ENCODE measurements around the gene MED10.

- PRO-cap: no peak
Observed at GRCh38 chr5:5598448-5599150, 176.1 kb downstream of the ICE1 start.

GRCh38 chr5:6370338-6370764 lies 8.0 kb downstream of the MED10 start:
- PRO-cap: no peak

DNA sequence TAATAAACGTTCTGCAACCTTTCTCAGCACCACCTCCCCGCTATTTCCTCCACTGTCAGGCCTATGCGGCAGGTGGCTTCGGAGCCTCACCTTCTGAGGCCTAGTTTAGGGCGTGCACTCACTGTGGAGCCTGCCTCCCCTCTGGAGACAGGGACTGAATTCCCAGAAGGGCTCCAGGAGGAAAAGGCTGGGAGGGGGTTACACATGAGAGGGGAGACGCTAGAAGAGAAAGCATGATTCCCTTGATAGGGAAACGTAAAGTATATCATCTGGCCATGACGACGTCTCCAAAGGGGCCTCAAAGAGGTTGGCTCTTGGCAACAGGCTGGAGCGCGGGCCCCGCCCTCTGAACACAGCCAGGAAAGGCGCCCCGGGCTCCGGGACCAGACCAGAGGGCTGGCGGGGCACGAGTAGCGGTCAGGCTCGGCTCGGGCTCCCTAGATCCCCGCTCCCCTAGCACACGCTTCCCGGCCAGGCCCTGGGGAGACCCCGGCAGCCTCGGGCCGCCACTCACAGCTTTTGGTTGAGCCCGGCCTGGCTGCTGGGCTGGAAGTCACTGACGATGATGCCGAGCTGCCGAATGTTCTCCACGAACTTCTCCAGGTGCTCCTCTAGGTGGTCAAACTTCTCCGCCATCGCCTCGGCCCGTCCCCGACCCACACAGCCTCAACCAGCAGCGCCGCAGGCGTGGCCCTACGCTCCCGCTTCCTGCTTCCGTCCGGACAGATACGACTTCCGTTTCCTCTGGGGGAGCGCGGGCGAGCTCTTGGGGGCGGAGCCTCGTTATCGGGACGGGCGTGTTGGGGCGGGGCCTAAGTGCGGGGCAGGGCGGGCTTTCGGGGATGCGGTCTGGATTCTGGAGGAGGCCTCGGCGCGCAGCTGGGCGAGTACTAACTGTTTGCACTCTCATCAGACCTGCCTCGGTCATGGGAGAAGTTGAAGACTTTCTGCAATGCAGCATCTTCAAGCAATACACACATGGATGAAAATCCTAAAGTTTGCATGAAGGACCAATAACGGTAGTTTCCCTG lies at the start of gene MED10:
Gene MED10 (minus strand): TSS at position 700 of the 1,031 bp plus-strand sequence.
- PRO-cap: unidirectional peak, plus-strand start at position 349 of the sequence; unidirectional peak, plus-strand start at position 391 of the sequence; bidirectional peak, plus-strand start at position 852 of the sequence, minus-strand start at position 653 of the sequence

GRCh38 chr5:6449042-6449679 lies 502 bp downstream of the UBE2QL1 start:
- PRO-cap: no peak

DNA sequence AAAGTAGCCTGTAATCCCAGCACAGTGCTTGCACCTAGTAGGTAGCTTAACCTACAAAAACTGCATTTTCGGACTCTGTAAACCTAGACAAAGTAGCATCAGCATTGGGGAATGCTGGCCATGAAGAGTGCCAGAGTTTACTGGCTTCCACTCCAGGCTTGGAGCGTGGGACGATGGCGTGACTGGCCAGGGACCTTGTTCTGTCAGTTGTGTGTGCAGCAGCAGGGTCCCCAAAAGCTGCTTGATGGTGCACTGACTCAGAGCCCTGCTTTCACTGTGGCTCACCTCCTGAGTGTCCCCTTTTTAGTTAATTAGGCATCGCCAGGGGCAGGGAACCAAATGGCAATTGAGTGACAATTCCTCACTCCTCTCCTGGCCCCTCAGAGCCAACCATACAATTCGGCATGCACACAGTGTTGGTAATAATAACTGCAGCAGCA lies 4.0 kb downstream of the UBE2QL1 start:
- PRO-cap: no peak

GRCh38 chr5:6492179-6492808 lies 43.6 kb downstream of the UBE2QL1 start:
- PRO-cap: no peak

DNA sequence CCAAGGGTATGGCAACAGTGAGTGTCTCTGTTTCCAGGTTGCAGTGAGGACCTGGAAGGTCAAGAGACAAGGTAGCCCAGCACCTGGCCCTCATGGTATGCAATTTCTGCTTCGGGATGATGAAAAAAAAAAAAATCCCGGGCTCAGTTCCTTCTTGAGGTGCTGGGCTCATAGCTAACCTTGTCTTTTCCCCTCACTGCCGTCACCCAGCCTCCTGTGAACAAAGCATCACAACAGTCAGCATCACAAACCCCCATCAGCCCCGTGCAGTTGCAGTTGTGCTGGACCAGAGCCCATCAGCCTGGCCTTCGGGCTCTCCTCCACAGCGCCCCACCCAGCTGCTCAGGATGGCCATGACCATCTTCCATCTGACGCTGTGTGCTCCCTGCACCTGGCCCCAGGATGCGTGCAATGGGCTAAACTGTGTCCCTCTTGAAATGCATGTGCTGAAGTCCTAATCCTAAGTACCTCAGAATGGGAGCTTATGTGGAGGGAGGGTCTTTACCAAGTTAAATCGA lies 48.2 kb downstream of the NSUN2 start:
- PRO-cap: no peak

GRCh38 chr5:7250495-7251120 lies 145.3 kb upstream of the ADCY2 start:
- PRO-cap: unidirectional peak, minus-strand start at chr5:7250761

GRCh38 chr5:9060540-9060862 lies 485.4 kb downstream of the SEMA5A start:
- PRO-cap: no peak

DNA sequence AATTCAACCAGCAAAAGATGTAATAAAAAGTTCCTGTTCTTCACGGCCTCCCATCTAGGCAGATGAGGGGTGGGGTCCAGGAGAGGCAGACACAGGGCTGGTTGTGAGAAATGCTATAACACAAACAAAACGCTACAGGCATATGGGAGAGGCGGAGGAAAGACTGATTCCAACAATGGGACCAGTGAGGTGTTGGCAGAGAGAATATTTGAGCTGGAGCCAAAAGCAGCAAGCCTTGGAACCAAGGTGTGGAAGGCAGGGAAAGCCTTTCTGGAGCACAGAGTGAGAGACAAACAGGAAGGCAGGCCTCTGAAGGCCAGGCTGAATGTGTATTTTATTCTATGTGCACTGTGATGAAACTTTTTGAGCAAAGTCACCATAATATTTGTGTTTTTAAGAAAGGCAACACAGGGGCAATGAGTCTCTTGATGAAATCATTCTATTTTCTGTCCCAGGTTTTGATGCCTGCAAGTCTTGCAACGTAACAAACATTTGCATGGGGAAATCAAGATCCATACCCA lies 2.9 kb downstream of the ATPSCKMT start:
- PRO-cap: no peak

DNA sequence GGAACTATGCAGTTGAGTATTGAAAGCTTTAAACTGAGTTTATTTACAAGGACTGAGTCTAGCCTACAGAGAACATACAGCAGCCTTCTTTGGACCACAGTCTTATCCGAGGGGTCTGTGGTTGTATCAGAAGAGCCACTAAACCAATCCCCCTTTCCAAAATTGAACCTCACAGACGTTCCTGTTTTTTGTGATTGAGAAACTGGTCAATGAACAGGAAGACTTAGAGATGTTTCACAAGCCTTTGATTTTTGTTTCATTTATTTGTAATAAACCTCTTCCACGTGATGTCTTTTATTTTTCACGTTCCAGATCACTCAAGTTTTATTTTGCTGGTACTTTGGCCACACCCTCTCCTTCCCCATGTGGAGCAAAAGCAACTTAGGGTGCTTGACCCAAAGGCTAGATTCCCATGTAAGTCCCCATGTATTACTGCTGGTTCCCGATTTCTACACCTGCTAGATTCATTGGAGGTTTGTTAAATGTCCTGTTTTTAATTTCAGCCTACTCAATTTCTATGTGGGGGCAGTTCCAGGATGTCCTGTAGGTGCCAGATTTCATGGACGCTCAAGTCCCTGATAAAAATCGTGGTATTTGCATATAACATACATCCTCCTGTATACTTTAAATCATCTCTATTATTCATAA lies 16.1 kb downstream of the CCT5 start:
- PRO-cap: no peak

- PRO-cap: bidirectional peak, plus-strand start at chr5:10289619, minus-strand start at chr5:10289495
Observed at GRCh38 chr5:10289299-10289752, 18.4 kb downstream of the CMBL start.

GRCh38 chr5:10377889-10378609 lies 24.6 kb downstream of the MARCHF6 start:
- PRO-cap: no peak

DNA sequence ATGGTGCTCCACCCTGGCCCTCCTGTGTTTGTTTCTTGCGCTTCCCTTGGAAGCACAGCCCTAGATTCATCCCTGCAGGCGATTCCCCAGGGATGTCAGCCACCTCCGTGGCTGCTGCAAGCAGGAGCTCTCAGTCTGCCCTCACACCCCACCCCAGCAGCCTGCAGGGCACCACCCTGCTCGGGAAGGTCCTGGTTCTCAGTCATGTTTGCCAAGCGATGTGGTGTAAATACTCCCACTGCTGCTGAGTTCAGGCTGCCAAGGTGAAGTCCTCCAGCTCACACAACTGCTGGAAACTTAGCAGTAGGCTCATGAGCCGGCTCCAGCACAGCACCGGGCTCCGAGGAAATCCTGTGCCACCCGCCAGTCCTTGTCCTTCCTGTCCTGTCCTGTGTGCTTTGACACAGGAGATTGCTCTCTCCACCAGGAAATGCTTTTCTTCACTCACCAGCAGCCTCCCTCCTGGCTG lies 16.2 kb downstream of the ROPN1L start:
- PRO-cap: no peak

DNA sequence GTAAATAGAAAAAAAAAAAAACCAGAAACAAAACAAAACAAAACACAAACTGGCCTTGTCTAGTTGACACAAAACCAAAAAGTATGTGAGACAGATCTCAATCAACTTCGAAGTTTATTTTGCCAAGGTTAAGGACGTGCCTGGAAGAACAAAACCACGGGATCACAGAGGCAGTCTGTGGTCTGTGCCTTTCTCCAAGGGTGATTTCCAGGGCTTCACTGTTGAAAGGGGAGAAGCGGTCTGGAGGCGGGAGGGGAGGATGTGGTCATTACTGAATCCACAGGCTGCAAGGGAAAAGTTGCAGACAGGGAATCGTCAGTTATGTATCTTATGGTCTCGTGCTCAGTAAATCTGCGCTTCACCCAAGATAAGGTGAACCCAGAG lies 25.6 kb downstream of the ROPN1L start:
- PRO-cap: no peak

- PRO-cap: unidirectional peak, minus-strand start at chr5:10595939
Observed at GRCh38 chr5:10595833-10596137, 31.9 kb downstream of the ANKRD33B start.

DNA sequence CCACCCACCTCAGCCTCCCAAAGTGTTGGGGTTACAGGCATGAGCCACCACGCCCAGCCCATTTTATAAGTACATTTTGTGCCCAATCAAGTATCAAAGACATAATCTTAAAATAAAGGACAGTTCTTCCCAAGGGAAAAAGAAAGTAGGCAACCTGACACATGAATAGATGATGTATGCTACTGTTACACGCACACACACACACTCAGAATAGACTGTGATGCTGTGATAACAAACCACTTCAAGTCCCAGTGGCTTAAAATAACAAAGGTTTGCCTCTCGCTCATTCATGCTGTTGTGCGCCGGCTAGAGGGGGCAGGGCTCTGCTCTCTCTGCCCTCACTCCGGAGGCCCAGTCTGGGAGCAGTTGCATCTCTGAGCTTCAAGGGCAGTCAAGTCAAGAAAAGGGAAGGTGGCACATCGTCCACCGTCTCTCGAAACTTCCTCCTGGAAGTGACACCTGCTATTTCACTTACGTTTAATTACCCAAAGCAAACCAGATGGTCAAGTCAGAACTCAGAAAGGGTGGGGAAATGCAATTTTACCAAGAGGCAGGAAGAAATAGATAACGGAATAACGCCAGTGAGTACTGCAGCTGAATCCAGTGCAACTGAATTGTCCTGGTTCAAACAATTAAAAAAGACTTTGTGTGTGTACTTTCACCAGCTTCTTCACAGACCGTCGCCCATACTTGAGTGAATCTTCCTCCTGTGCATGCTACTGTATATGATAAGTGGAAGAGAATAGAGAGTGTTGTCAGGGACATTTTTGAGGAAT lies 43.3 kb downstream of the ANKRD33B start:
- PRO-cap: no peak

DNA sequence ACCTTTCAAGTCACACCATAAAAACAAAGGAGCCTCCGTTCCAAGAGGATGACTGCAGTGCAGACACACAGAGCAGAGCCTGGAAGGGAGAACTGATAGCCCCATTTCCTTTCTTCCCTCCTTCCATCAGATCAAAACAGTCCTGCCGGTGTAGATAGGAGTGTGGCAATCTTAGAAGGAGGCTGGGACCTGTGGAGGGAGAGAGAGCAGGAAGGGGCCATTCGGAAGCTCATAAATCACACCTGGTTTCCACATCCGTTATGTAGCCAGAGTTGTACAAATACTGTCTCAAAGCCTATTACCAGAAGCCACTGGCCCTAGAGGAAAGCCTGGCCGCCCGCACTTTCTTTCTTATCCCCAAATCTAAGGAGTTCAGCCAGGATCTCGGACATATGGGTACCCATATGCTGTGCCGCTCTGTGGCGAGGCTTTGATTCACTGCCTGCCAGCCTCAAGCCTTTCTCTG lies 26.9 kb downstream of the DAP start:
- PRO-cap: no peak

DNA sequence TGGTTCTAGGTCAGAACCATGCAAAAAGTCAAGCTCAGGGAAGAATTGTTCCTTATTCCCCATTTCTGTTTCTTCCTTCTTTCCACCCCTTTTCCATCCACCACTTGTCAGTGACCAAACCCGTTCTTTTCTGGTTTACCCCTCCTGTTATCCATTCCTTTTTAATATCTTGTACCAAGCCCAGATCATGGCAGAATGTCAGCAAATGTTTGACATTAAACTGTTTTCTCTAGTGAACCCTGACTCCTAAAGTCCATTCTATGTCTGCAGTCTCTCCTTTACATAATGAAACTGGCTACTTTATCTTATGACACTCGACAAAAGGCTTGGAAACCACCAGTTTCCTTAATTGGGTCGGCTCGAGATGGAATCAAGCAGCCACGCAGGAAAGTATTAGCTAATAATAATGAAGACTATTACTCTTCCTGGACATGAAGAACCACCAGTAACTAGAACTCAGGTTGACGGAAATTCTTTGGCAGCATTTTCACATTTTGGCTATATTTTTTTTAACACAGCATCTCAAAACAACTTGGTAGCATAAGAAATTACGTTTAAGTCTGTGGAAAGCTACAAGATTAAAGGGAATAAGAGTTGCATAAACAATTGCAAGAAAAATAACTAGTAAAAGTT lies 17.5 kb downstream of the DAP start:
- PRO-cap: no peak

DNA sequence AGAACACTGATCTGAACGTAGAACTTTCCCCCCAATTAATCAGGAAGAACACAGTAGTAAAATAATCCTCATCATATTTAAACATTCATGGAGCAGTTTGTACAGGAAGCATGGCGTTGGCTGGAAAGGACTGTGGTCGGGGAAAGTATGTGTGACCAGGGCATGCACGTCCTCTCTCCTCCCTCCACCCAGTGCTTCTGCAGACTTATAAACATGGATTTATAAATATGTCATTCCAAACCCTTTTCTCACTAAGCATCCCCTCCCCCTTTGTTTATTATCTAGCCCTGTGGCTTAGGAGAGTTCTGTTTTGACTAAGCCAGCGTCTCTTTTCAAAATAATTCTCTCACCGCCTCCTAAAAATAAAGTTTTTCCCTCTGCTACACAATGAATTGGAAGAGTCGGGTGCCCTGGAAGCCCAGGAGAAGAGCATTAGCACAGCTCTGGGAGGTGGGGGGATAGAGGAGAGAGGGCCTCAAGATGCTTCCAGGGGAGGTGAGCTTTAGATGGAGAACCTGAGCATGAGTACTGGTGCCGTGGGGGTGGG lies 70.4 kb upstream of the DAP start:
- PRO-cap: no peak

All from rectum (tissue), 1 donor.